Caco-2 (cell line): ENCODE results near the genes TMPRSS15 and JAM2.

- PRO-cap: no peak
These were observed 677.5 kb downstream of the USP25 start for GRCh38 chr21:16407205-16407732.

DNA sequence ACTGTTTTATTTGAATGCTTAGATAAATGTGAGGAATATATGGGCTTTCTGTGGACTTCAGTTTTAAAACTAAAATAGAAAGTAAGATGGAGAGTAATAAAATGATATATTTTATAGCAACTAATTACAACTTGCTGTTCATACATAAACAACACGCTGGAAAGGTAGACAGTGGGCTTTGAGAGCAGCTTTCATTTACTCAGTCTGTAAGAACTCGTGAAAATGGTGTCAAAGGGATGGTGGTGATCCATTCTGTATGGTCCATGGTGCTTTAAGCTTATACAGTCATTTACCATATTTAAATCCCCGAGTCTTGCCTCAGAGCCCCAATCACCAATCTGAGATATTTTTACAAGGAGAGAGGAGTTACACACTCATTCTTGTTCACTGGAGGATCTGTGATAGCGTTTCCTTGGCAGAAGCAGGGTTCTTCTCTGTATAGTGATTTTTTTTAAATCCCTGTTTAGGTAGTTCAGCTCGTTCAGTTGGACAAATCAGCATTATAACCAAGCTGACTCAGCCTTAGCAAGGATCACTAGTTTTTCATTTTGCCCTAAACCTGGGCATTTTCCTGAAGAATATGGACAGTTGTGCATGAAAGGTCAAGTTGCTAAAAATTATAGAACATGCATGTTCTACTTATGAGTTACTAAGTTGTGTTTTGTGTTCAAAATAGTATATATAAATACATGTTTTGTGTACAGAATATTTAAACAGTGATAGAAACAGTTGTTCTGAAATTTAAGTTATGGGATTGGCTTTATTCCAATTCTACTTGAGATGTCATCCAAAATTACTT, 694.6 kb downstream of the USP25 start:
- PRO-cap: no peak
- RRBS: no CpG with 5 or more reads among the region's 5 CpGs

DNA sequence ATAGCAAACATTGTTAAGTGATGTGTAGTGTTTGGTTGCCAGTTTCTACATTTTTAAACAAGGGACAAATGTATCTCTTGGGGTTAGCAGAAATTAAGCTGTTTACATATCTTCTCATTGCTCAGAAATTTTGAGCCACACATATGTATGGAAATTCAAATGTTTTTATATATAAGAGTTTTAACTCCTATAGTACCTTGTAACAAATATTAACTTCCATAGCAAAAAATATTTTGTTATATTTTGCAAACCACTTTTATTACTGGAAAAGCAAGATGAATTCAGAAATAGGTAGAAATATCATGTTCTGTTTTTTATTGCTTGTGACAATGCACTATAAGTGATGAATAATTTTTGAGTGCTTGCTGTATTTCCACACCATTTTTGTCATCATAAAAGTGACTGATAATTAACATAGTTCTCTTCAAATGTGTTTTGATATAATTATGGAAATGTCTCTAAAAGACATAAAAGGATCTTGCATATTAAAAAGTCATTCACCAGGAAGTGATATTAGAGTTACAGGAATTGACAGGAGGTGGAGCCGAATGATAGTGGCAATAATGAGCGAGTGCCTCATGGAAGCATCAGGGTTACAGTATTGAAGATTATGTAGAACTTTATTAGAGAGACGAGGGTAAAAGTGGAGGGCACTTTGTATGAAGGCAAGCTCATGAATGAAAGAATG, 775.3 kb downstream of the USP25 start:
- PRO-cap: no peak
- RRBS: no CpG with 5 or more reads among the region's 3 CpGs

- PRO-cap: no peak
- RRBS: no CpG with 5 or more reads among the region's 9 CpGs
These were observed 857.3 kb downstream of the USP25 start for GRCh38 chr21:16586943-16587652.

DNA sequence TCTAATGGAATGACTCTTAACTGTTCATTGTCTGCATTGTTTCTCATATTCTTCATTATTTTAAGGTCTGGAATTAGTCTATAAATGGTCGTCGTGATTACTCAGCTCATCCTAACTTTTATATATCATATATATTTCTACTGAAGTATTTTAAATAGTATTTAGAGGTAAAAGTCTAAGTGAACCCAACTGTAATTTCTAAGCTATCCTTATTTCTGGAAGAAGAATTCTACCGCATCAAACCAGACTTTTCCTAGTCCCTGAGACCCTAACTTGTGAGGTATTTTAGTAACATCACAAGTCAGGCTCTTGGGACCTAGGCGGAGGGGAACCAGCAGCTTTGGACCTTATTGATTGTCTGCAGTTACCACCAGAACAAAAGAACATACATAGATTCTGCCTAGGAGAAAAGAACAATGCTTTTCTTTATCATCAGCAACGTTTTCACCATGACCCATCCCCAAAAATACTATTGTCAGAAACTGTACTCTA, 860.3 kb downstream of the USP25 start:
- PRO-cap: no peak
- RRBS: no CpG with 5 or more reads among the region's 5 CpGs

DNA sequence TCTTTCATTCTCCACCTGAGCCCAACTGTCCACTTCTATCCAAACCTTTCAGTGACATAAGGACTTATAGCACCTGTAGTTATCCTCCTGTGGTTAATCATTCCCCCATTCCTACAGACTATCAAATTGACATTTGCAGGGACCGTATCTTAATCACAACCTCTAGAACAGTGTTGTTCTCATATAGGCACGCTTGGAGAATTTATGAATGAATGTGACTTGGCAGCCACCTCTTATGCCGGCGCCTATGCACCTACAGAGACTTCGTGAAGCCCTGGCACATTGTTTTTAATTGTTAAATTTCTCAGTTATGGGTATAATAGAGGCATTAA, 83.8 kb upstream of the CXADR start:
- PRO-cap: no peak
- RRBS: no CpG with 5 or more reads among the region's 5 CpGs

DNA sequence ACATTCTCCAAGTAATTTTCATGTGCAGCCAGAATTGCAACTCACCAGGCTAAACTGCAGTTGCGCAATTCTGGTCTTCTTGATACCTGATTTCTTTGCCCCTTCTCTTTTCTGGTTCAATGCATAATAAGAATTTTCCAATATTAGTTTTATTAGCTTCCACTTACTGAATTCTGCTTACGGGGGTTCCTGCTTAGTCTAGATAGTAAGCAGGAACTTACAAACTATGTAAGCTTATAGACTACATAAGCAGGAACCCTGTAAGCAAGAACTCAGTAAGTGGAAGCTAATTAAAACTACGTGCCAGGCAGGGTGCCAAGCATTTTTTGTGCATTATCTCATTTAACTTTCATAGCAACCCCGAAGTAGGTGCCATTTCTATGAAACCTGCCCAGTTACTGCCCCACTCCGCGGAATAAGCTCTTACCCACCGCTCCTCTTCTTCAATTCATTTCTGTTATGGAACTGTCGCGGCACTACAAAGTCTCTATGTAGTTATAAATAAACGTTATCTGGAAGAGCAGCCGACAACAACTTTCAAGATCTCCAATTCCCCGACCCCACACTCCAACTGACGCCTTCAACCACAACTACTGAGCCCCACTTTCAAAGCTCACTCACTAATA, 1.0 kb upstream of the CXADR start:
- PRO-cap: bidirectional peak, plus-strand start at position 394 of the sequence, minus-strand start at position 417 of the sequence
- RRBS: no CpG with 5 or more reads among the region's 13 CpGs

DNA sequence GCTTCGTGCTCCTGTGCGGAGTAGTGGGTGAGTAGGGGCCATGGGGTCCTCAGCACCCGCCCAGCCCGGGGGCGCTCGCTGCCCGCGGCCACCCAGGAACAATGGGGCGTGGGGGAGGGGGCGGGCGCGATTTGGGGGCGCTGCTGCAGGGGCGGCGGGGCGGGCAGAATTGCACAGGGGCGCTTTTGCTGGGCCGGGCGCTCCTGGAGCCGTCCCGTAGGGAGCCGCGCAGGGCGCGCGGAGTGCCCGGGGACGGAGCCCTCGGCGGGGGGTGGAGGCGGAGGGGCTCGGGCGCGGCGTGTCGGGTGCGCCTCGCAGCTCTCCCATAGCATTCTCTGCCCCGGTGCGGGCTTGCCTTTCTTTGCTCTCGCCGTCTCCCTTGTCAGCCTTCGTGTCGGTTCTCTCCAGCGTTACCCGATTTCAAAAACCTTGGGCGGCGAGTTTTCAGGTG, 328 bp downstream of the CXADR start:
- PRO-cap: bidirectional peak, plus-strand start at position 354 of the sequence, minus-strand start at position 244 of the sequence
- RRBS: 3% methylated on average over 17 of the region's 48 CpGs

DNA sequence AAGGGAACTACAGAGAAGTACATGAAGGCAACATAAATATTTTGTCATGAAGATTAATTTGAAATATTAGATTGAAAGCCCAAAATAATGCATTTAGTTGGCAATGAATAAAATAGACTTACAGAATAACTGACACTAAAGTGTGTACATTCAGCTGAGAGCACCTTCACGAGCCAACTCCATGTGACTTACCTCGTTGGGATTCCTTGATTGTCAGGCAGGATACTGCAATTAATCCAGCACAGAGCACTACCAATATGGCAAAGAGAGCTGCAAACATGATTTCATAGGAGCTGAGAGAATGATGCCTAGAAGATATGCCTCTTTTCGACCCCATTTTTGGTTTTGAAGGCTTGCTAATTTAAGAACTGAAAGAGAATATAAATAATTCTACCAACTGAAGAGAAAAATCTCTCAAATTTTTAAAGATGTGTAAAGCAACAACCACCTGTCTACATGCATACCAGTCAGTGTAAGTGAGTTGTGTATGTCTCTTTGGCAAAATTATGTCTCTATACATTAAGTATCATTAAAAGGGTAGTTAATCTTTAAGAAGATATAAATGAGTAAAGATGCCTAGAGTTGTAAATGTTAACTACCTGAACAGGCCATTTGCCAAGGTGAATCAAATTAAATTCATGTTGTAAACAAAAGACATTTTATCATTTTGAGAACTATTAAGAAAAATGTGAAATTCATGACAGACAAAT, at the start of gene TMPRSS15:
Gene TMPRSS15, minus strand, starts transcription at position 500 of the 710 bp plus-strand sequence.
- PRO-cap: no peak
- RRBS: no CpG with 5 or more reads among the region's 3 CpGs

- PRO-cap: no peak
- RRBS: no CpG with 5 or more reads among the region's 1 CpG
These were observed 1344.7 kb downstream of the NCAM2 start for GRCh38 chr21:22342855-22343273.

DNA sequence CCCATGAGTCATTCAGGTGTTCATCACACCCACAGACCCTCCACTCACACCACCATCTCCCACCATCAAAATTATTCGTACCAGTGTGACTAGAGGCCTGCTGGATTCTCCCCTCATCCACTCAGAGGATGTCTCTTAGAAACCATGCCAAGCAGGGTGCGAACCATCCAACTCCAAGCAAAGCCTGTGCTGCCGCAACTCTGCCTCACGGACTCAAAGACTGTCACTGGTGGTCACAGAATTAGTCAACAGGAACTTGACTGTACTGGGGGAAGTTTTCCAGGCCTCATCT, 211.0 kb downstream of the MRPL39 start:
- PRO-cap: no peak
- RRBS: no CpG with 5 or more reads among the region's 4 CpGs

GRCh38 chr21:25563244-25564086, 43.8 kb downstream of the MRPL39 start:
- PRO-cap: no peak
- RRBS: no CpG with 5 or more reads among the region's 7 CpGs

DNA sequence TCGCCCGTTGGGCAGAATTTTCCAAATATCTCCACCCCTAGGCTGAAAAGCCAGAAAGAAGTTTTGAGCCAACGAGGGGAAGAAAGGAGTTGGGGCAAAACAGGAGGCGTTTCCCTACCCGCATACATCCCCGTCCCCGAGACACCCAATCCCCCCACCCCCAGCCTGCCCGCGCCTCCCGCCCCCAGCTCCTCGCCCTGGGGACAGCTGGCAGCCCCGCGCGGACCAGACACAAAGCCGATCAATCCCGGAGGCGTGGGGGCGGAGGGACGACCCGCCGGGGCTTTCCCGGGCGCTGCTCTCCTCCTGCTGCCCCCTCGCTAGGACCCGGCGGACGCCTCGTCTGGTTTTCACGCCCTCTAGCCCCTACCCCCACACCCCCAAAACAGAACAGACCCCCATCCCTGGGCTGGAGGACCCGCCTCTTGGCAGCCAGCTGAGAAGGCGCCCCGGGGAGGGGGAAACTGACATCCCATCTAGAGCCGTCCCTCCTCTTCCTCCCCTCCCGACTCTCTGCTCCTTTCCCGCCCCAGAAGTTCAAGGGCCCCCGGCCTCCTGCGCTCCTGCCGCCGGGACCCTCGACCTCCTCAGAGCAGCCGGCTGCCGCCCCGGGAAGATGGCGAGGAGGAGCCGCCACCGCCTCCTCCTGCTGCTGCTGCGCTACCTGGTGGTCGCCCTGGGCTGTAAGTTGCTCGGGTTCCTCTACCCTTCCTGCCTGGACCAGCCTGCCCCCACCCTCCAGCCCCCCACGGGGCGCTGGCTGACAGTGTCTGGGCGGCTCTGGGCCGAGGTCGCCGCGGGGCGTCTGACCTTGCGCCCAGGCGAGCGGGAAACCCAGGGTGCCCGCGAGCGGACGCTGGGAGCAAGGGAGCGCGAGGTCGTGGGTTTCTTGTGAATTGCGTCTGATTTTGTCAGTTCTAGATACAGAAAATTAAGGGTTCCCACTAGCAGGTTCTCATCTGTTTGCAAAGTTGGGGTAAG, at the start of gene JAM2:
Gene JAM2, plus strand, starts transcription at position 53 of the 981 bp plus-strand sequence.
- PRO-cap: no peak
- RRBS: 29% methylated on average over 12 of the region's 68 CpGs

DNA sequence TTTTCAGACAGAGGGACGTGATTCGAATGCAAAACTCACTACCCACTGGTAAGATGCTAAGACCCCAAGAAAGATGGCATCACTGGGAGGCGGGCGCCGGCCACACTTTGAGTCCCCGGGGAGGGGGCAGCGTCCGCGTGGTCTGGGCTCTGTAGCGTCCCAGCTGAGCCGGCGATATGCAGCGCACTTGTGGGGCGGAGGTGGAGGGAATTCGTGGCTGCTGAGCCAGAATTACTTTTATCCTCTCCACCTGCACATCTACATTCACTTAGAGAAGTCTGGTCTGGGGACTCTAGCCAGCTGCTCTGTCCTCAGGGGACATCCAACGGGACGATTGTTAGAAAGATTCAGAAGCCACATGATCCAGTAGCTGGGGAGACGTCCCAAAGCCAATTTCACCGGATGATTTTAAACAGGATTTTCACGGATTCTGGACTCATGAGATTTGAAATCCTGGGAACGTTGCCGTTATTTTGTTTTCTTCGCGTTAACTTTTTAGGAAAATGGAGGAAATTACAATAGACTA, 1.2 kb downstream of the JAM2 start:
- PRO-cap: no peak
- RRBS: 89% methylated on average over 6 of the region's 24 CpGs

DNA sequence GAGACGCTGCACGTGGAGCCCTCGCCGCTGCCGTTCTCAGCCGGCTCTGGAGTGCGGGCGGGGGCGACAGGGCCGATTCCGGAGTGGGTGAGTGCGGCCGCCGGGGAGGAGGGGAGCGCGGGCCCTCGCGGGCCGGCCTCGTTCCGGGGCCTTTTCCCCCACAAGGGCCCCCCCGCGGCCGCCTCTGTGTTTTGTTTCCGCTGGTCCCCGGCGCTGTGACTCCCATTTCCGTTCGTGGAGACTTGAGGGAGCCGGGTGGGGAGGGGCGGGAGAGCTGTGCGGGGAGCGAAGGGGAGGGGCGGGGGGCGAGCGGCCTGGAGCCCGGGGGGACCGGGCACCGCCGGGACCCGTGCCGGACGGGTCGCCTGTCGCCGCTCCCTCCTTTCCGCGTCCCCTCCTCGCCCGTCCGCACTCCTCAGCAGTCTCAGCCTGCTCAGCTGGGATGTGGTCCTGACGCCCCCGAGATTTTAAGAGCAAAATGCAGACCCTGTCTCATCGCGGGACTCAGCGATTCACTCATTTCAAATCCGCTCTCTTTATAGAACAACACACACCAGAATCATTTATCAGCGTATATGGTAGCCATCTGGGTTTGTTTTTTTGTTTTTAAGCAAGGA, 828 bp downstream of the GABPA start:
- PRO-cap: bidirectional peak, plus-strand start at position 303 of the sequence, minus-strand start at position 244 of the sequence
- RRBS: 3% methylated on average over 23 of the region's 58 CpGs

DNA sequence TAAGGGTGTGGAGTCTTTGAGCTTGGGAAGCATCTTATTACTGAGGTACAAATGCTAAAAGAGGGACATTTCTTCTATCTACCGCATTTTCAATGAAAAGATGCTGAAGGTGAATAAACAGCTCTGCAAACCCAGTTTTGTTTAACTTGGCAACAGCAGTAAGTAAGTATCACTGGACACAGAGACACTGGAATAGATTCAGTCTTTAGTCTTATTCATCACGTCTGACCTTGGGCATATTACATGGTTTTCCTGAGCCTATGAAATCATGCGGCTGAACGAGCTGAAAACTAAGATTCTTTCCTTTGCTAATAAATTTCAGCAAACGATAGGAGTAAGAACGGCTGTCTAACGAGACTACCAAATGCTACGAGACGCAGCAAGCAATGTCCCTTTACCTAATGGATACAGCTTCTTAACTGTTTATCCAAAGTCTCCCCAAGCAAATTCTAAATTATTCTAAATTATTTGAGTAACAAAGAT, 207.4 kb downstream of the GABPA start:
- PRO-cap: no peak
- RRBS: no CpG with 5 or more reads among the region's 9 CpGs

- PRO-cap: no peak
- RRBS: no CpG with 5 or more reads among the region's 17 CpGs
These were observed 170.5 kb downstream of the APP start for GRCh38 chr21:25999982-26000582.

- PRO-cap: no peak
- RRBS: no CpG with 5 or more reads among the region's 8 CpGs
These were observed 80.7 kb downstream of the APP start for GRCh38 chr21:26089749-26090304.

GRCh38 chr21:26166053-26166627, 4.4 kb downstream of the APP start:
- PRO-cap: no peak
- RRBS: no CpG with 5 or more reads among the region's 3 CpGs

DNA sequence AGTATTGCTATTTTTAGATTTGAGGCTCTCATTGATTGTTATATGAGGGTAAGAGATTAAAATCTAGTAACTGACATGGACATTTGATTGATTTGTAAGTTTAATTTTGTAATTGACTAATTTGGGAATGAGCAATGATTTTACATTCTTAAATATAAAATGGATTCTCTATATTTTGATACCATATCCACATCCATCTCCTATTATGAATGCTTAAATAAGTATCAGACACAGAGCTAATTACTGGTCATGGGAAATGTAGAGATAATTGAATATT, 120.4 kb downstream of the CYYR1 start:
- PRO-cap: no peak